Vein endothelial cell (primary cell): Measurements from ENCODE around the genes XKR7 and HCK.

DNA sequence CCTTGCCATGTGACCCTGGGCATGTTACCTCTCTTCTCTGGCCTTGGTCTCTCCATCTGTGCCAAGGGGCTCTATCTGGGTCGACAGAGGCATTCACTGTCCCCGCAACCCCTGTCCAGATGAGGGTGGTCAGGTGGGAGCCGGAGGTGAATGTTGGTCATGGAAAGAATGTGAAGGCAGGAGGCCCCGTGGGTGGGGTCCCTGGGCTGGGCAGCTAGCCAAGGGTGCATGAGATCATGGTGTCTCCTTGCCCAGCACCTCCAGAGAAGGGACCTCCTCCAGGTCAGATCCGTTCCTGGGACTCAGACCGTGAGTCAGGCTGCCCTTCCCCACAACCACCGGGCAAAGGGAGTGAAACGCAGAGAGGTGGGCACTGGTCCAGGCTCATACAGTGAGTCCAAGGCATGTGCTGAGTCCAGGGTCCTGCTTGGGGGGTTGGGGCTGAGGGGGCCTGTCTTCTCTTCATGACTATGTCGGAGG is 3.5 kb downstream of the FOXS1 start:
- CAGE, long polyA plus RNA, result no peak

GRCh38 chr20:31861448-31862404 is 8.6 kb downstream of the DUSP15 start:
- CAGE, long polyA plus RNA, result no peak

- CAGE, long polyA plus RNA, result no peak
Measured at GRCh38 chr20:31900967-31901485, 30.6 kb downstream of the TTLL9 start.

DNA sequence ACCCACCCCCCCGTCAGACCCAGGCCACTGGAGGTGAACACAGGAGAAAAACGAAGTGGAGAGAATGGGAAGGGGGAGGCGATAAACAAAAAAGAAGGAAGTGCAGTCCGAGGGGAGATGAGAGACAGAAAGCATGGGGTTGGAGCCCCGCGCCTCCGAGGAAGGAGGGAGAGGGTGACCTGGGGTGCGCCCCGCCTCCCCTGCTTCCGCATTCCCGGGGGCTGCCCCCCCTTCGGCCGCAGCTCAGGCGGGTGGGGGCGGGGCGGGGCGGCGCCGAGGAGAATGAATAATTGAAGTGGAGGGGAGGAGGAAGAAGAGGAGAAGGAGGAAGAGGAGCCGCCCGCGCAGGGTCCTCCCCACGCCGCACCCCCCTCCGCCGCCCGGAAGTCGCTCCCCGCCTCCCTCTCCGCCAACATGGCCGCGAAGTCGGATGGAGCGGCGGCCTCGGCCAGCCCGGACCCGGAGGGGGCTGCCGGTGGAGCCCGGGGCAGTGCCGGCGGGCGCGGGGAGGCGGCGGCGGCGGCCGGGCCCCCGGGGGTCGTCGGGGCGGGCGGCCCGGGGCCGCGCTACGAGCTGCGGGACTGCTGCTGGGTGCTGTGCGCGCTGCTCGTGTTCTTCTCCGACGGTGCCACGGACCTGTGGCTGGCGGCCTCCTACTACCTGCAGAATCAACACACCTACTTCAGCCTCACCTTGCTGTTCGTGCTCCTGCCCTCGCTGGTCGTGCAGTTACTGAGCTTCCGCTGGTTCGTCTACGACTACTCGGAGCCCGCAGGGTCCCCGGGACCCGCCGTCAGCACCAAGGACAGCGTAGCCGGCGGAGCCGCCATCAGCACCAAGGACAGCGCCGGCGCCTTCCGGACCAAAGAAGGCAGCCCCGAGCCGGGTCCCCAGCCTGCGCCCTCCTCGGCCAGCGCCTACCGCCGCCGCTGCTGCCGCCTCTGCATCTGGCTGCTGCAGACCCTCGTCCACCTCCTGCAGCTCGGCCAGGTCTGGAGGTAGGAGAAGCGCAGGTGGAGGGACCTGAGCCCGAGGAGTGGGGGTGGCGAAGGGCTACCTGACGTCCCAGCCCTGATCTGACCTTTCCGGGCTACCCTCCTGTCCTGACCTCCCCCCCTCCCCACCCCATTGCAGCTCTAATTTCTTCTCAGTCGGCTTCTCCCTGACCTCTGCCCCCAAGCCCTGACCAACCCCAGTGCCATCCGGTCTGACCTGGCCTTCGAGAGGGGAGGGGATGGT is at the start of gene XKR7:
Gene XKR7 (plus strand): TSS at position 390 of the 1,239 bp plus-strand sequence.
- CAGE, long polyA plus RNA, result no peak

GRCh38 chr20:31994812-31995413 is 15.3 kb upstream of the CCM2L start:
- CAGE, long polyA plus RNA, result no peak

DNA sequence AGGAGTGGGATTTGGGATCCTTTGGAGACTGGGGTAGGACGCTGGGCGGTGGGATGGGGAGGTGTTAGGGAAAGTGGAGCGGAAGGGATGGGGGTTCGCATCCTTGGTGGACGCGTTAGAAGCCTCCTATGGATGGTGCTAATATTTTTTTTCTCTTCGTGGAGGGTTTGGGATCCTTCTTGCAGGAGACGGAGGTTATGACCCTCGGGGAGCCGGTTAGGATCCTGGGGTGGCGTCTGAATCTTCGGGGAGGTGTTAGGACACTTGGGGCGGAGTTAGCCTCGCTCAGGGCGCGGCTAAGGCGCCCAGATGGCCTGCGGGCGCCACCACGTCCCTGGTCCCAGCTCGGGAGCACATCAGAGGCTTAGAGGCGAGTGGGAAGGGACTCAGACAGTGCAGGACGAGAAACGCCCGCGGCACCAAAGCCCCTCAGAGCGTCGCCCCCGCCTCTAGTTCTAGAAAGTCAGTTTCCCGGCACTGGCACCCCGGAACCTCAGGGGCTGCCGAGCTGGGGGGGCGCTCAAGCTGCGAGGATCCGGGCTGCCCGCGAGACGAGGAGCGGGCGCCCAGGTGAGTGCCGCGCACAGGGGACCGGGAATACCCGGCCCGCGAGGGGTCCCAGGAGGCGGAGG is at the start of gene HCK:
Gene HCK (plus strand): TSS at position 326 of the 632 bp plus-strand sequence.
- CAGE, long polyA plus RNA, result no peak

DNA sequence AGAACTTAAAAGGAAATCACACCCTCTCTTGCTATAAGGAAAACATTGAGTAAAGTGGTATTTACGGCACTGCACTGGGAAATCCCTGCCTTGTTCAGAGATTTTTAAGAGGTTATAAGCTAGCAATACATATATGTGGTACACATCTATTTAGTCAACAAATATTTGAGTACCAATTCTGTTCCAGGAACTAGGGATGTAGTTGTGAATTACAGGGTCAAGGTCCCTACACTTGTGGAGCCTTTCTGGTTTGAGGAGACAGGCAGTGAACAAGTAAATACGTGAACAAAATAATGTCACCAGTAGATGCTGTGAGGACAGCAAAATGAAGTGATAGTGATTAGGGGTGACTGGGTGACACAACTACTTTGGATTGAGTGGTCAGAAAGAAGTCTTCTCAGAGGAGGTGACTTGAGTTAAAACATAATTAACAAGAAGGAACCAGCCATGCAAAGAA is 1.8 kb downstream of the TM9SF4 start:
- CAGE, long polyA plus RNA, result no peak

- CAGE, long polyA plus RNA, result no peak
Measured at GRCh38 chr20:32112691-32113261, 3.3 kb downstream of the TM9SF4 start.

GRCh38 chr20:32327351-32327705 is 30.8 kb upstream of the ASXL1 start:
- CAGE, long polyA plus RNA, result no peak

DNA sequence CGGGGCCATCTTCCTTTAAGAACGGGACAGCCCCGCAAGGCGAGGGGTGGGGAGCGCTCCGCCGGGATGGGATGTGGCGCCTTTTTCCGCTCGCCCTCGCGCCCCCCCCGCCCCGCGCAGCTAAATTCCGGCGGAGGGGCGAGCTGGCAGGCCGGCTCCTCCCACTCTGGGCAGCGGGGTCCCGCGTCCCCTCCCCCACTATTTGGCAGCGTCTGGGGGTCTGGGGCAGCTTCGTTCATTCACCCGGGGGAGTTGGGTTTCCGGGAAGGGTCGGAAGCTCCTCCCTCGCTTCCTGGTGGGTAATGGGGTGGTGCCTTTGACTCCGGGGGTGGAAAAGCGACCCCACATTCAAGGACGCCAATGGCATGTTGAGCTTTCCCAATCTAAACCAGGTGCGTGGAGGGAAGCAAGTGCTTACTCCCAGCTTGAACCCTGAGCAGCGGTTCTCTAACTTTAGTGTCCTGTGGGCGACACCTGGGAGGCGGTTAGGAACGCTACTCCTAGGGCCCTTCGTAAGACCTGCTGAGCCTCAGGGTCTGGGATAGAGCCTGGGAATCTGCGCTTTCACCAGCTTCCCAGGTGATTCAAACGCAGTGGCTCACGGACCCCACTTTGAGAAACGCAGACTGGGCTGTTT is 930 bp downstream of the ASXL1 start:
- CAGE, long polyA plus RNA, result no peak

DNA sequence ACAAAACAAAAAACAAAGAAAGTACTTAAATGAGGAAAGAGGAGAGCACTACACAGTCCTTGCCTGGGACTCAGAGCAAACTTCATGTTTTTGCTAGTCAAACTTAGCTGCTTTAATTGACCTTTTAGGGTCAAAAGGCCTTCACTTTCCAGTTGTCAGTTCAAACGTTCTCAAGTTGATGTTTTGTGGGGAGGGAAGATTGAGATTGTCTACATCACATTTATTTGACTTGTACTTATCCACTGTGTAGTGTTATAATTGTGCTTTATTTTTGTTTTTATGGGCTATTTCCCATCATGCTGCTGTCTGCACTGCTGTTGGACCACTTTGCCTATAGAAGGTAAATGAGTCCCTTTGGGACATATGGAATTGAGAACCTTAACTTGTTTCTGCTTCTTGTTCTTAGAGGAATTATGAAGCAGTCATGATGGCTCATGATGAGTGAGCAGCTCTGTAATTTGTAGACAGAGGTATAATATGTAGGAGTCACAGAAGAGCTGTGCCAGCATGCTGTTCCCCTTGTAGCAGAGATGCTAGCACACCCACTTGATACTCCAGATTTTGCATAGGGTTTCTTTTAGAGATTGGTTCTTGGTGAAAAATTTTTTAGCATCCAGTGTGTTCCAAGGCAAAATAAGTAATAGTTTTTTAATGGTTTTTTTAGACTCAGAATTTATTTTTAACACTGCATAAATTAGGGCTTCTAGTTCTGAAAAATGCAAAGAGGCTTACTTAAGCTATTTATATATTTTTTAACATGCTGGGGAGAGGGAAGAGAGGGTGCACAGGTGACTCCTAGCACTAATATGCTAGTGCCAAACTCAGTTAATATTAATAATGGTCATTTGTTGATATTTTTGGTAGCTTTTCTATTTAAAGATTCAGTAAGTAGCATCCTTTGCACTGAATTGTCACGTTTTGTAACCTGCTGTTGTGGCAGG is 9.5 kb downstream of the ASXL1 start:
- CAGE, long polyA plus RNA, result no peak

DNA sequence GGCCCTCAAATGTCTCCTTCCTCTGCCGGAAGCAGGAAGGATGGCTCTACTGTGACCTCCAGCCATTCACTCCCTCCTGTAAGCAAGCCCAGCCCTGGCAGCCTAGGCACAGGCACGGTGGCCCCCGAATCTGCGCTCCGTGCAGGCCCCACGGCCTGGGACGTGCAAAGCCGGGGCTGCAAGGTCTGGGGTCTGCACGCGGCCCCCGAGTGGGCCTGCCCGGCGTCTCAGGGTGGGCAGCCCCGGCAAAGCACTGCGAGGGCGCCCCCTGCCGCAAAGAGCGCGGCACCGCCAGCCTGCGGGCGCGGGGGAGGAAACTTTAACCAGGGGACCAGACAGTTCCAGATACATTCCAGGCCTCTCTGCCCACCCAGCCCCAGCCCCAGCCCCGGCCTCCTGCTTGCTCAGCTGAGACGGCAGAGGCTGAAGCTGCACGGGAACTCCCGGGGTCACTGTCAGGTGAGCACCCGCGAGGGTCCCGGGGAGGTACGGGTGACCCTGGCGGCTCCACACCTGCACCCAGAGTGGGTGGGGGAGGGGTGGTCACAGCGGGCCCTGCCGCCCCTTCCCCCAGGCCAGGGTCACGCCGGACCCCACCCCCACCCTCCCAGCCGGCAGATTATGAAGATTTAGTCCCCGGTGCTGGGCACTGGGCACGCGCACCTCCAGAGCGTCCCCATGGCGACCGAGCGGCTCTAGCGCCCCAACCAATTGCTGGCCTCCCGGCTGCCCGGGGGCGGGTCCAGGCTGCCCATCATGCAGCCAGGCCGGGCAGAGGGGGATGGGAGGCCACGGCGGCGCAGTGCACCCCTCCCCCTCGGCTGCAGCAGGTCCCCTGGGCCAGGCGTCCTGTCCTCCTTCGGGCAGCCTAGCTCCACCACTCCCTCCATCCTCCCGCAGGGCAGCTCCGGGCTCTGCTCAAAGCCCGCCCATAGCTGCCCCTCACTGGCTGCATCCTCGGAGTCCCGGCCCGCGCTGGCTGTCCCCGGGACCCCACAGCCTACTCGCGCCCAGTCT is 99.0 kb downstream of the ASXL1 start:
- CAGE, long polyA plus RNA, result no peak

DNA sequence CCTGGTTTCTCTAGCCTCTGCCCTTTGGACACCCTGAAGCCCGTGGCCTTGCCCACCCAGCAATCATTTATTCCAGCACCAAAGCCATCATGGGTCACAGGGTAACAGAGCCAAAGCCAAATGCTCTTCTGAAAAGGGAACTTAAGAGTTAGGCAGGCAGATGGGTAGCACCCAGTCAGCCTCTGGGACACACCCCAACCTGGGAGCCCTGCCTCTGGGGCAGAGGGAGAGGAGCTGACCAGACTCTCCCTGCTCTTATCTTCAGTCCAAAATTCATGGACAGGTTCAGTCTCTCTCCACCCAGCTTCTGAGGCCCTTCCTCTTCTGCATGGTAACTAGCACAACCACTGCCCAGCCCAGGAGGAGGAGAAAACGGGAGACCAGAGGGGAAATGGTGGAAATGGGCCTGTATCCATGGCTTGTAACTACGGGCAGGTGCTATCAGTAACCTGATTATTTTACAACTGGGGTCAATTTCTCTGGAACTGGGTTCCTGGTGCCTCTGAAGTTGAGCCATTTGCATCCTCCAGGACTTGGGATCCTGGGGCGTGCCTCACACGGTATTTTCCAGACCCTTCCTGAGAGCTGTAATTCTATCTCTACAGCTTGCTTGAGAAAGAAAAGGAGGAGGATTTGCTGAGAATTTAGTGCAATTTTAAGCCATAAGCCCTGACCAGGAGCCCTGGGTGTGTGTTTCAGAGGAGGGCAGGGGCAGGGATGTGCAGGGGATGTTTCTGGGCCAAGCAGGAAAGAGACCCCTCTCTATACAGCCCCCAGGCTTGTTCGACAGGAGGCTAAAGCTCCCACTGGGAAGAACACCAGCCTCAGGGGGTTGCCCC is 105.3 kb downstream of the NOL4L start:
- CAGE, long polyA plus RNA, result no peak

GRCh38 chr20:32541052-32541731 is 43.9 kb downstream of the NOL4L start:
- CAGE, long polyA plus RNA, result no peak

GRCh38 chr20:32672248-32673052 is 1.3 kb downstream of the C20orf203 start:
- CAGE, long polyA plus RNA, result no peak

DNA sequence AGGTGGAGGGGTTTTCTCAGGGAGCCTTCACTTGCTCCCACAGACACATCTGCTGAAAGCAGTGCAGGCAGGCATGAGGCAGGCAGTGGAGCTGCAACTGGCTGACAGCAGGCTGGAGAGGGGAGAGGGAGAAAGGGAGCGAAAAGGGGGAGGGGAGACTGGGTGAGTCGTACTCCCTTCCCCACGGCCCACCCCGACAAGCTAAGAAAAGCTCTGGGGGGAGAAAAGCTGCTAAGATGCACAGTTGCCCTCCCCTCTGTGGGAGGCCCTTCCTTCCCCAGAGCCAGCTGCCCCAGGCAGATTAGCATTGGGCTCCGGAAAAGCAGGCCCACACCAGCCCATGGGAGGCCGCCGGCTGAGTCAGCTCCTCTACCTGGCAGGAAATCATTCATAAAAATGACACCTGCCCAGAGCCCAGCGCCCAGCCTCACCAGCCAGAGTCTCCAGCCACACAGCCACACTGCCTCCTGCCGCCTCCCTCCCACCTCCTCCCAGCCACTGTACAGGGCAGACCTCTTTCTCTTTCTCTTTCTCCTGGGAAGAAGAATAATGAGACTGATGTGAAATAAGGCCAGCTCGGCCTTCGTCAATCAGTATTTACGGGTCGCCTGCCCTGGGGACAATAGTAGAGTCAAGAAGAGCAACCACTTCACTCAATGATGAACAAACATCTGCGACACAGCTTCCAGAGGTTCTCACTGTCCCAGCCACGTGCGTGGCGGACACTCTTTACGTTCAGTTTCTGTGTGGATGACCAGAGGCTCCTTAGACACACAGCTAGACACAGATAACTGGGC is 7.7 kb upstream of the C20orf203 start:
- CAGE, long polyA plus RNA, result no peak

DNA sequence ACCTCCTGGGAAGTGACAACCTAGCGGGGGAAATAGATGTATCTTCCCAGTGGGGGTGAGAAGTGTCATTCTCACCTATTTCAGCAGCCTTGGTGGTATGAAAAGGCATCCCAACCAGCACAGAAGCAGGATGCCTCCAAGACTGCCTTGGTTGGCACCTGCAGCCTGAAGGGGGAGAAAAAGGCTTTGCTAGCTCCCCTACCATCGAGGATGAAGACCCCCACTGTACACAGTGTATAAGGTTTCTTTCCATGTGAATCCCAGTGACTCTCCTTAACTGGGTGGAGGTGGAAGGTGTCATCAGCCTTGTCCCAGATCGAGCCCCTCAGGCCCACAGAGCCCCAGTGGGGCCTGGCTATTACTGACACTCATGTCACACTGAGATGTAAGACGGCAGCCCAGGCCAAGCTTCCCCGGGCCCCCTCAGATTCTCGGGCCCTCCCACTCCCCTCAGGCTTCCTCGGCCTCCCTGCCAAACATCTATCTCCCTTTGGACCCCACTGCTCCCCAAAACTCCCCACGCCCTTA is 802 bp downstream of the COMMD7 start:
- CAGE, long polyA plus RNA, result no peak

DNA sequence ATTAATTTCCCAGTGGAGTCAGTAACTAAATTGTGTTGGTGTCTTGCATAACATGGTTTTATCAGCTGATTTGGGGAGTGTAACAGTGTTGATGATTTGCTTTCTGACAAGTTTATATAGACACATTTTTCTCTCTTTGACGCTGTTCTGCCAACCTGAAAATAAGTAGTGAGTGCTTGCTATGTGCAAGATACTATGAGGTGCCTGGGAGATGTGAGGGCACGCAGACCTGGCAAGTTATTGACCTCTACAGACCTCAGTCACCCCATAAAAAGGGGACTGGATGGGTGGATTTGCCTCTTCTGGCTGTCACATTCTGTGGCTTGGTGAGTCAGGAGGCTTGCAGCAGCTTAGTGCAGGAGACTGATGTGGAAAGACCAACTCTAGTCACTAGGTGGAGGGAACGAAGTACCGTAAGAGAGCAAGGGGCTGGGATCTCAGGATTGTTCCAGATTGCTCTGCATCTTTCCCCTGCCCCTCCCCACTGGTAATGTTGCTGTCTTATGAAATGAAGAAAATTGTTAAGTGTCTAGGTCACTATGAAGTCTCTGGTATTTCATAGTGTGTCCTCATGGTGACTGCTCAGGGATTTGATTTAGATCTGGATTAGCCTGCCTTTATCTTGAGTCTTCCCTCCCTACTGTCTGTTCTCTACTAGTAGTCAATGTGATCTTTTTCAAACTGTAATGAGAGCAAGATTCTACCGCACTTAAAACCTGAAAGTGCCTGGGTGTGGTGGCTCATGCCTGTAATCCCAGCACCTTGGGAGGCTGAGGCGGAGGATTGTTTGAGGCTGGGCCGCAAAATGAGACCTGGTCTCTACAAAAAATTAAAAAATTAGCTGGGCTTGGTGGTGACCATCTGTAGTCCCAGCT is 3.4 kb downstream of the MAPRE1 start:
- CAGE, long polyA plus RNA, result no peak

DNA sequence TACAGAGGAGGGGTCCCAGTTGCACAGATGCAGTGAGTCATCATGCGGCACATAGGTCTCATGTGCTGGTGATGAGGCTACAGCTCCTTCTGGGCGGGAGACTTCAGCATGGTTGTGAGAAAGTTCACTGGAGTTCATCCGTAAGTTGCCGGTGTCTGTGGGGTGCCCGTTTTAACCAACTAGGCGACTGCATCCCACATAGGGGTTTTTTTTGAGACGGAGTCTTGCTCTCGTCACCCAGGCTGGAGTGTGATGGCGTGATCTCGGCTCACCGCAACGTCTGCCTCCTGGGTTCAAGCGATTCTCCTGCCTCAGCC is 36.1 kb downstream of the SUN5 start:
- CAGE, long polyA plus RNA, result no peak

- CAGE, long polyA plus RNA, result no peak
Measured at GRCh38 chr20:33648985-33649726, 13.0 kb upstream of the C20orf144 start.